Thoracic aorta endothelial cell (primary cell): ENCODE measurements around a stretch of chr21.

GRCh38 chr21:36710268-36711070, 11.6 kb downstream of the SIM2 start:
- CAGE, long polyA plus RNA: no peak

DNA sequence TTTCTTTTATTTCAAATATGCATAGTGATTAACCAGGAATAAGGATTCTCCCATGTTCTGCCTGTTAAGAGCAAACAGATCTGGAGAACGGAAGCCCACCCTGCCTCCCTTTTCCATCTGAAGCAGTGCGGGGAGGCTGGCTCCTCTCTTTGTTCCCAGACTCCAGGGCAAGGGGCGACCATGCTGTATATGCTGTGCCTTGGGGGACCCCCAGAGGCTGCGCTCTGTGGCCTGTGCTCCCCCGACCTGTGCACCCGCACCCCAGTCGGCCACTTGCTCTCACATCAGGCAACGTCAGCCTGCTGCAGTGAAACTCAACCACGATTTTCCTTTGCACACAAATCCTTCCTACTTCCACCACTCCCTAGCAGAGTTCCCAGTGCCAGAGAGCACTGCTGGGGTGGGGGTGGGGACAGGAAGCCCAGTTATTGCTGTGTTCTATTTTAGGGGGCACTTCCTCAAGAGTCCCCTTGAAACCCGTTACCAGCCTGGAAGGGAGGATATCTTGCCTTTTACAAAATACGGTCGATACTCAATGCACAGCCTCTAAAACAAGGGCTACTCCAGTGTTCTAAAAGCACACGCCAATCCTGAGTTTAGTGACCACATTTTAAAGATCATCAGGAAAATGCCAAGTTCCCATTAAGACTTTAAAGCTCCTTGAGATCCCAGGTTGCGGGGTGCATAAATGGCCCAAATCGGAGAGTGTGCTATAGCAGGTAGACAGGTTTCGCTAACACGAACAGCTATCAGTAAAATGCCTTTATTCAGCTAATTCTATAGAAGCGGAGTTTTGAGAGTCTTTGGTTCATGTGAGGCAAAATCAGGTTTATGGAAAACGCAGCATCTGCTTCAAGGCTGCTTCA, 52.6 kb downstream of the SIM2 start:
- CAGE, long polyA plus RNA: no peak

DNA sequence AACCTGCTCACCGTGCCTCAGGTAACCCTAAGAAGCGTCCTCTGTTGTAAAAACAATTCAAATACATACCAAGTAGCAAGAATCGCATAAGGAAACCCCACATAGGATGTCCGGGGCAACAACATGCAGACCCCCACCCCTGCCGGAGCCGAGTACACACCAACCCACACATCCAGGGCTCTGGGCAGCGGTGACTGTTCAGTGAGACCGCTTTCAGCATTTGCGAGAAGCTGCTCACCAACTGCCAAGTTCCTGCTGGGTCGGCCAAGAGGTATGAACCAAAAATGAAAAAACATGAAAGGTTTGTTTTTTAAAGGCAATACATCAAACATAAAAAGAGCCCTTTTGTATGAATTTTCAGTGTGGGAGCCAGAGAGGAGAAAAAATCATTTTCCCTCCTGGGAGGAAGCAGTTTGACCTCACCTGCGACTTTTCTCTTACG, 92.2 kb downstream of the SIM2 start:
- CAGE, long polyA plus RNA: no peak

- CAGE, long polyA plus RNA: no peak
These were observed 32.3 kb downstream of the TTC3 start for GRCh38 chr21:37105275-37105776.

DNA sequence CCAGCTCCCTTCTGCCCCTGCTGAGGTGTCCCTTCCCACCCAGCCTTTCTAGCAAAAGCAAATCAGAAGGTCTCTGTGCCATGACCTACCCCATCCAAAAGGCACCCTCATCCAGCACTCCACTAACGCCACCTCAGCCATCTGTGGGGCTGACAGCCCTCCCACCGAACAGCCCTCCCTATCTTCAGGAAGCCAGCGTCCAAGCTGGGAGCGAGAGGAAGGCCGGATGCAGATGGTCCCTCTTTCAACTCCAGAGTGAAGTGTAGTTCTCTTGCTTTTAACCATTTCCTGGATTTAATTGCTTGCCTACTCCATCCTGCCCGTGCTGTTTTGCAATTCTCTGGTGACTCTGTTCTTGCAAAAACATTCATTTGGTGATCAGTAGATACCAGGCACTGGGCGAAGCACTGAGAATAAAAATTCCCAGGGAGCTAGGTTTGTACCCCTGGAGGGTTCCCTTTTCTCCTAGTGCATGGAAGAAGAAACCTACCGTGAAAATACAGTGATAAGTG, 8.2 kb upstream of the DYRK1A start:
- CAGE, long polyA plus RNA: no peak

- CAGE, long polyA plus RNA: no peak
These were observed 197.0 kb downstream of the DYRK1A start for GRCh38 chr21:37563277-37564323.

GRCh38 chr21:37644657-37645032, 271.6 kb downstream of the KCNJ6 start:
- CAGE, long polyA plus RNA: no peak

DNA sequence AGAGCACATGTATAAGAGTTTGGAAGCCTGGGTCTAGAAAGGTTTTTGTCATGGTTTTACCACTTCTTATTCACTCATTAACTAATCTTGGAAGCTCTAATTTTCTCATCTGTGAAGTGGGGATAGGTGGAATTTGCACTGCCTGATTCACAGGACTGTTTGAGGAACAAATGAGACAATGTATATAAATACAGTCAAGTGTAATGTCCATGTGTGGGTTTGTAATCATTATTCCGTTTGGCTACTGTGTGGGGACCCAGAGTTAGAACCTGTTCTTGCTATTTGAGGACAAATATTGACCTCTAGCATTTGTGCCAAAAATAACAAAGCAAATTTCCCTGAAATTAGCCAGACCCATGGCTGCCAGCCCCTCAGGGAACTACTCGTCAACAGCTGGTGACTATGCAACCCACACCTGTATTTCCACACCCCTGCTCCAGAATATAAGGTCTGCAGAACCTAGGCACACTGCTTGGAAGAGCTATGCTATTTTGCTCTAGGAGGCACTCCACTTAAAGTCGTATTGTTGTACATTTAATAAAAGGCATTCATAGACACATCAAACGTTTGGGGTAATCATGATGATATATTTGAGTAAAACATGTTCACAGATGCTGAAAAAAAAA, 70.7 kb downstream of the KCNJ6 start:
- CAGE, long polyA plus RNA: no peak

DNA sequence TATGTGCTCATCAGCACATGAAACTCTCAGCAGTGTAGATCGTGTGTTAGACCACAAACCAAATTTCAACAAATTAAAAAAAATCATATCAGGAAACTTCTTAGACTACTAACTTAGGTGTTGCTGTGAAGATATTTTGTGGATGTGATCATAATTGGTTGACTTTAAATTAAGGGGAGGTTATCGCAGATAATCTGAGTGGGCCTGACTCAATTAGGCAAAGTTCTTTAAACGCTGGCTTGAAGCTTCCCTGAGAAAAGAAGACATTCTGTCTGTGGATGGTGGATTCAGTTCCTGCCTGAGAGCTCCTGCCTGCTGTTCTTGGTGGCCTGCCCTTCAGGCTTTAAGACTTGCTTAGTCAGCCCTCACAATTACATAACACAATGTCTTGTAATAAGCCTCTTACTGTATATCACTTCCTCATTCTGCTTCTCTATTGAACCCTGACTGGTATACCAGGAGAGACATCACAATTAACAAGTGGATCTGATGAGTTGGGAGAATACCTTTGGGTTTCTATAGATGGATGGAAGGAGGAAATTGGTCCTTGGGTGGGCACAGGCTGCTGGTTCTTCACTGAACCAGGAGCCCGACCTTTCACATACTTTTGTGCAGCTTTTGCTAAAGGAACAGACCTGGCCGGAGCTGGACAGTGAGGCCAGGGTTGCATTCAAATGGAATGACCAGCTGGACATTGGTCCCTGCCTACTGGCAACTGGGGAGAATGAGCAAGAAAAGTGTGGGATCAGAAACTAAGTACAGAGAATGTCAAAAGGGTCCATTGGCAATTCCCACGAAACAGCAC, 50.2 kb downstream of the KCNJ6 start:
- CAGE, long polyA plus RNA: no peak

DNA sequence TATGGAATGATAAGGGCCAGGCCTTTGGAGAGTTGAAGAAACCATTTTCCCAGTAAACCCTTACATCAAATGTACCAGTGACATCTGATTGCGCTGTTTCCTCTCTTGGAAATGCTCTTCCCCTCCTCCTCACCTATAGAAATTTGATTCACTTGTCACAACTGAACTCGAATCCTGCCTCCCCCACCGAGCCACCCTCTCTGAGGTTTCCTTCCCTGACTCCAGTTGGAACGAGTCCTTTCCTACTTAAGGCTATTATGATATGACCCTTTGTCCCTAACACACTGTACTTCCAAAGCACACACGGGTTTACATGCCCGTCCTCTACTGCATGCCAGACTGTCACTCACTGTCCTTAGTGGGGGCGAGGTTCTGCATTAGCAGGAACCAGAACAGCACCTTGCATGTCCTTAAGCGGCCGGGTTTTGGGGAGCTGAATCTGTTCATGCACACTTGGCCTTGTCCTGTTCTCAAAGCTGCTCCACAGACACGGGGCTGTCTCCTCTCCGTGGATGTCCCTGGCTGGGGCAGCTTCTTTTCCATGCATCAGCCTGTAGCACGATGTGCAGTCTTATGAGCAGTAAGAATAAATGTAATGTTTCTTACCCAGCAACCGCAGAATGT, 164.6 kb upstream of the KCNJ6 start:
- CAGE, long polyA plus RNA: no peak

GRCh38 chr21:38277883-38278312, 21.1 kb downstream of the KCNJ15 start:
- CAGE, long polyA plus RNA: no peak

GRCh38 chr21:38282986-38283537, 26.3 kb downstream of the KCNJ15 start:
- CAGE, long polyA plus RNA: no peak

DNA sequence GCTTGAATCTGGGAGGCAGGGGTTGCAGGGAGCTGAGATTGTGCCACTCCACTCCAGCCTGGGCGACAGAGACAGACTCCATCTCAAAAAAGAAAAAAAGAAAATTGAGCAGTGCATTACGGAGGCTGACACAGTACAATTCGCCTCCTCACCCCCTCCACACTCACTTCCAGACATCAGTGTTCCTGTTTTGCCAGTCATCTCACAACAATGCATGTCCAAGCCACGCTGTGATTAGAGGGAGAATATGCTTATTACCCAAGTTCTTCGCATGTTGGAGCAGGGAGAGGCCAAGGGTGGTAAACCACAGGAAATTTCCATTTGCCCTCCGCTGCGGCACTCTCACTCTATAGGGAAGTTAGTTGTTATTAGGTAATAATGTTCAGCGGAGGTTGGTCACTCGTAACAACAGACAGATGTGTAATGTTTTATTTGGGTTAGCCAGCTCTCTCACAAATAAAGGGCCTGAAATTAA, 32.9 kb downstream of the KCNJ15 start:
- CAGE, long polyA plus RNA: no peak

- CAGE, long polyA plus RNA: no peak
These were observed 39.6 kb downstream of the KCNJ15 start for GRCh38 chr21:38296285-38296988.

- CAGE, long polyA plus RNA: no peak
These were observed 9.1 kb downstream of the ERG start for GRCh38 chr21:38489151-38489529.

DNA sequence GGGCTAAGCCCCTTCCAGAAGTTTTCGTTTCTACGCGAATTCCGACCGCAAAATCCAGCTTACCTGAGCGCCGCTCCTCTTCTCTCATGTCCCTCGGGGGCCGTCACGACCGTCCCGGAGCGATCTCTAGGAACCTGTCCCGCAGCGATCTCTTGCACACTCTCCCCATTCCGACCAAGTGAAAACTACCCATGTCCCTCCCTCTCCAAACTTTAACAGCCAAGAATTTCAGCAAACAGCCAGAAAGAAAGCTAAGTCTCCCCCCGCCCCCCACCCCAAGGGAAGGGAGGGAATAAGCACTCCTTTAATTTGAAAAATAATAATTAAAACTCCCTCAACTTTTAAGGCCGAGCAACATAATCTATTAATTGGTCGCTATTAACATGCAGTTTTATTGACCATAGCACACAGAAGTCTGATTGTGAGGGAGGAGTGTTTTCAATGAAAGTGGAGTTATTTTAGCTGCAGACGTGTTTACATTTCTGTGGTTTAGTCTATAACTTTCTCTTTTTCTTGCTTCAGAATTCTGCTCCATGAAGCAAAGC, 144.1 kb upstream of the ETS2 start:
- CAGE, long polyA plus RNA: no peak

DNA sequence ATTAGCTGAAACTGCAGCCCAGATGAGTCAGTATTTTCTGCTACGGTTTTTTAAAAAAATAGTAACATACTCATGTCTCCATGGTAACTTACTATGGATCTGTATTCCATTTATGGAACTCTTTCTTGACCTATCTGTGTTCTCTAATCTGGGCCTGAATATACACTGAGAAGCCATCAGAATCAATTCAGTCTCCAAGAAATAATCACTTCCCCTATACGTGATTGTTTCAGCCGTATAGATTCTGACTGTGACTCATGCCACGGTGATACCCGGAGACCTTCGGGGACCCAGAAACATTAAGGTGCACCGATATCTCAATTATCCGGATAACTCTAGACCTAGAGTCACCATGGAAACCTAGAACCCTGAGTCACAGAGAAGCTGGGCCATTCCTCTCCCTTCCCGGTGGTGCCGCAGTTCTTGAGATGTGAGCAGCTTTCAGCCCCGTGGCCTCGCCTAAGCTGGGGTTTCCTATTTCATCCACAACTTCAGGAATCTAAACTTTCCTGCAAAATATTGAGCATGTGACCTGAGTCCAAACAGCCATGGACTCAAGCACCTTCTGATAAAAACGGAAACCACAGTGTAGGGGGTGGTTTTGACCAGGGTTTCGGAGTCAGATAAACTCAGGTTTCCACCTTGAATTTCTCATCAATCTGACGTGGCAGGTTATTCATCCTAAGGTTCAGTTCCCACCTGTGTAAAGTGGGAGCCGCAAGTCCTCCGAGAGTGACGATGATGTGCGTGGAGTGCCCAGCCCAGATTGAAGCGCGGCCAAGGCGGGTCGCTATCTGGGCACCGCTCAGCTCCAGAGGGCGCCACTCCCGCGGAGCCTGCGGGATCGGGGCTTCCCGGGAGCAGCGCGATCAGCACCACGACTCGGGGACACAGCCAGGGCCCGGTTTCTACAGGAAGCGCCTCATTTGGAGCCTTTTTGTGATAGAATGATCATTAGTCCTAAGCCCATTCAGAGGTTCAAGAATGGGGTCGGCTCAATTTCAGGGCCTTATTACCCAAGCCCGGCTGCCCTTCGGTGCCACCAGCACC, 1.0 kb upstream of the ETS2 start:
- CAGE, long polyA plus RNA: no peak

GRCh38 chr21:38807246-38807661, 1.5 kb downstream of the ETS2 start:
- CAGE, long polyA plus RNA: no peak

DNA sequence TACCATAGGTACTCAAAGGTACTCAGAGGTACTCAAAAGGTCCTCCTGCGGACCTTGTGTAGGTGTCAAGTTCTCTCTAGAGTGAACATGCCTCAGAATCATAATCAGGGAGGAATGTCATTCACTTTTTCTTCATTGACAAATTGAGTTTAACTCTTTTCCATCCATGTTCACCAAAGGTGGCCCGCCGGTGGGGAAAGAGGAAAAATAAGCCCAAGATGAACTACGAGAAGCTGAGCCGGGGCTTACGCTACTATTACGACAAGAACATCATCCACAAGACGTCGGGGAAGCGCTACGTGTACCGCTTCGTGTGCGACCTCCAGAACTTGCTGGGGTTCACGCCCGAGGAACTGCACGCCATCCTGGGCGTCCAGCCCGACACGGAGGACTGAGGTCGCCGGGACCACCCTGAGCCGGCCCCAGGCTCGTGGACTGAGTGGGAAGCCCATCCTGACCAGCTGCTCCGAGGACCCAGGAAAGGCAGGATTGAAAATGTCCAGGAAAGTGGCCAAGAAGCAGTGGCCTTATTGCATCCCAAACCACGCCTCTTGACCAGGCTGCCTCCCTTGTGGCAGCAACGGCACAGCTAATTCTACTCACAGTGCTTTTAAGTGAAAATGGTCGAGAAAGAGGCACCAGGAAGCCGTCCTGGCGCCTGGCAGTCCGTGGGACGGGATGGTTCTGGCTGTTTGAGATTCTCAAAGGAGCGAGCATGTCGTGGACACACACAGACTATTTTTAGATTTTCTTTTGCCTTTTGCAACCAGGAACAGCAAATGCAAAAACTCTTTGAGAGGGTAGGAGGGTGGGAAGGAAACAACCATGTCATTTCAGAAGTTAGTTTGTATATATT, 17.0 kb downstream of the ETS2 start:
- CAGE, long polyA plus RNA: no peak

- CAGE, long polyA plus RNA: no peak
These were observed 56.4 kb downstream of the ETS2 start for GRCh38 chr21:38861794-38862843.